ENCODE data around the gene SPINK4.

- RAMPAGE, long total RNA = no peak
- RRBS = no CpG with 5 or more reads among the region's 9 CpGs
PRO-cap:
- standard = no peak
- CoPRO, capped RNA only, 2 experiments = no peak in any of the 2 experiments
- CoPRO, capped and uncapped RNA, 2 experiments = no peak in any of the 2 experiments
- CoPRO, uncapped RNA only, 2 experiments = no peak in any of the 2 experiments
CAGE:
- cytosol, long polyA plus RNA = no peak
- long polyA plus RNA = no peak
- nucleolus, long total RNA = no peak
- nucleus, long polyA plus RNA = no peak
These were observed 80.4 kb upstream of the EQTN start for GRCh38 chr9:27377083-27377967.

GRCh38 chr9:27473004-27473585 lies 51.0 kb upstream of the IFNK start:
- RAMPAGE, long total RNA = no peak
- RRBS = no CpG with 5 or more reads among the region's 7 CpGs
PRO-cap:
- standard = no peak
- CoPRO, capped RNA only, 2 experiments = no peak in any of the 2 experiments
- CoPRO, capped and uncapped RNA, 2 experiments = no peak in any of the 2 experiments
- CoPRO, uncapped RNA only, 2 experiments = no peak in any of the 2 experiments
CAGE:
- cytosol, long polyA plus RNA = no peak
- long polyA plus RNA = no peak
- nucleolus, long total RNA = no peak
- nucleus, long polyA plus RNA = no peak

- RAMPAGE, long total RNA = no peak
- RRBS = no CpG with 5 or more reads among the region's 2 CpGs
PRO-cap:
- standard = no peak
- CoPRO, capped RNA only, 2 experiments = no peak in any of the 2 experiments
- CoPRO, capped and uncapped RNA, 2 experiments = no peak in any of the 2 experiments
- CoPRO, uncapped RNA only, 2 experiments = no peak in any of the 2 experiments
CAGE:
- cytosol, long polyA plus RNA = no peak
- long polyA plus RNA = no peak
- nucleolus, long total RNA = no peak
- nucleus, long polyA plus RNA = no peak
These were observed 47.8 kb upstream of the IFNK start for GRCh38 chr9:27476242-27476681.

DNA sequence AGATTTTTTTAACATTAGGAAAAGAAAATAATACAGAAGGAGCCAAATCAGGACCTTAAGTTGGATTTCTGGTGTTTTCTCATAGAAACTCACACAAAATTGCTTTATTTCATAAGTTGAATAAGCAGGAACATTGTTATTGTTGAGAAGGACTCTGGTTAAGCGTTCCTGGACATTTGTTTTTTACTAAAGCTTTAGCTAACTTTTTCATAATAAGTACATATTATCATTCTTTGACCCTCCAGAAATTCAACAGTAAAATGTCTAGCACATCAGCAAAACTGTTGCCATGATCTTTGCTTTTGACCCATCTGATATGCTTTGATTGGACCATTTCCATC lies 319.4 kb upstream of the LINGO2 start:
- RAMPAGE, long total RNA = no peak
- RRBS = no CpG with 5 or more reads among the region's 1 CpG
PRO-cap:
- standard = no peak
- CoPRO, capped RNA only, 2 experiments = no peak in any of the 2 experiments
- CoPRO, capped and uncapped RNA, 2 experiments = no peak in any of the 2 experiments
- CoPRO, uncapped RNA only, 2 experiments = no peak in any of the 2 experiments
CAGE:
- cytosol, long polyA plus RNA = no peak
- long polyA plus RNA = no peak
- nucleolus, long total RNA = no peak
- nucleus, long polyA plus RNA = no peak

GRCh38 chr9:30301207-30302016 lies 1088.0 kb upstream of the LINGO2 start:
- RAMPAGE, long total RNA = no peak
- RRBS = no CpG with 5 or more reads among the region's 5 CpGs
PRO-cap:
- standard = no peak
- CoPRO, capped RNA only, 2 experiments = no peak in any of the 2 experiments
- CoPRO, capped and uncapped RNA, 2 experiments = no peak in any of the 2 experiments
- CoPRO, uncapped RNA only, 2 experiments = no peak in any of the 2 experiments
CAGE:
- cytosol, long polyA plus RNA = no peak
- long polyA plus RNA = no peak
- nucleolus, long total RNA = no peak
- nucleus, long polyA plus RNA = no peak

GRCh38 chr9:33108612-33108989 lies 32.1 kb upstream of the SMU1 start:
- RAMPAGE, long total RNA = no peak
- RRBS = no CpG with 5 or more reads among the region's 3 CpGs
PRO-cap:
- standard = no peak
- CoPRO, capped RNA only, 2 experiments = no peak in any of the 2 experiments
- CoPRO, capped and uncapped RNA, 2 experiments = no peak in any of the 2 experiments
- CoPRO, uncapped RNA only, 2 experiments = peak in 2 of 2 experiments; most common minus-strand start chr9:33108802 (in 1)
CAGE:
- cytosol, long polyA plus RNA = no peak
- long polyA plus RNA = no peak
- nucleolus, long total RNA = no peak
- nucleus, long polyA plus RNA = no peak

DNA sequence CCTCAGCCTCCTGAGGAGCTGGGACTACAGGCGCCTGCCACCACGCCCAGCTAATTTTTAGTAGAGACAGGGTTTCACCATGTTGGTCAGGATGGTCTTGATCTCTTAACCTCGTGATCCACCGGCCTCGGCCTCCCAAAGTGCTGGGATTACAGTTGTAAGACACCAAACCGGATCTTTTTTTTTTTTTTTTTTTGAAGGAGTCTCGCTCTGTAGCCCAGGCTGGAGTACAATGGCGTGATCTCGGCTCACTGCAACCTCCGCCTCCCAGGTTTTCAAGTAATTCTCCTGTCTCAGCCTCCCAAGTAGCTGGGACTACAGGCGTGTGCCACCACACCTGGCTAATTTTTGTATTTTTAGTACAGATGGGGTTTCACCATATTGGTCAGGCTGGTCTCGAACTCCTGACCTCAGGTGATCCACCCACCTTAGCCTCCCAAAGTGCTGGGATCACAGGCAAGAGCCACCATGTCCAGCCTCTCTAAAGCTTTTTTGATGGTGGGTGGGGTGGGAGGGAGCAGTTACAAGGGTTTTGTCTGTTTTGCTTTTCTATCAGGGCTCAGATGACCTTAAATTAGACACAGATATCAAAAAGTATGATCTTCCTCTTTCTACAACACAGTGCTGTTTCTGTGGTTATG lies 40.0 kb upstream of the SMU1 start:
- RAMPAGE, long total RNA = no peak
- RRBS = no CpG with 5 or more reads among the region's 12 CpGs
PRO-cap:
- standard = no peak
- CoPRO, capped RNA only, 2 experiments = no peak in any of the 2 experiments
- CoPRO, capped and uncapped RNA, 2 experiments = no peak in any of the 2 experiments
- CoPRO, uncapped RNA only, 2 experiments = no peak in any of the 2 experiments
CAGE:
- cytosol, long polyA plus RNA = no peak
- long polyA plus RNA = no peak
- nucleolus, long total RNA = no peak
- nucleus, long polyA plus RNA = no peak

DNA sequence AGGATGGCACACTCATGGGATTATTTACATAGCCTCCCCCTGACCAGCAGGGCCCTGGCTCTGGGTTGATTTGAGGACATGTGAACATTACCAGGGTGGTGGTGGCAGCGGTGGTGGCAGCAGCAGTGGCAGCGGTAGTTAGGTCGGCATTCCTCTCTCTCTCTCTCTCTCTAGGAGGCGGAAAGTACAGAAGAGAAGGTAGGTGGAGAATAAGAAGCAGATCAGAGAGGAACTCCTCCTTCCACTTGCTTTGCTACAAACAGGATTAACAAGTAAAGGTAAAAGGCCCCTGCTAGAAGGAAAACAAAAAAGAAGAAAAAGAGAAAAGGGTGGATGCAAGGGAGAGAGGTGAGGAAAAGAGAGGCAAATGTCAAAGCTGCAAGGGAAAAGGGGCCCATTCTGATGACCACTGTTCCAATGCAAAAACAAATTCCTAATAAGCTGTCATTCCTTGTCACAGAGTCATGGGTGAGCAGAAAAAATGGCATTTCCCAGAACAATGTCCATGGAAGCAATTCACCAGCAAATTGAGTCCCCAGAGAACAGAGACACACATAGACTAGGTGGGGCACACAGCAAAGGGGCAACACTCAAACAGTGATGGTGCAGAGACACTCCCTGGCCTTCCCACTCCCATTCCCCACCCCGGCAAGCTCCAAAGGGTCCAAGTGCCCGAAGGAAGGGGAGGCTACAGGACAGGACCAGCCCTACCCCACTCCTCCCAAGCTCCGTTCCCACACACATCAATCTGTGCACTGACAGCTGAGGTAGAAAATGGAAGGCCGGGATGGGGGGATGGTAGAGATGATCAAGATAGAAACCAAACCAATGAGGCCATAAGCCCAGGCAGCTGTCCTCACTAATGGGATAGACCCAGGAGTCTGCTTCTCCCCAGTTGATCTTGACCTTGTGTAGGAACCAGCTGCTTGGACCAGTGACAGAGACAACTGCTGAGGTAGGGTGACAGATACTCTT lies 38.9 kb downstream of the B4GALT1 start:
- RAMPAGE, long total RNA = no peak
- RRBS = no CpG with 5 or more reads among the region's 8 CpGs
PRO-cap:
- standard = no peak
- CoPRO, capped RNA only, 2 experiments = no peak in any of the 2 experiments
- CoPRO, capped and uncapped RNA, 2 experiments = no peak in any of the 2 experiments
- CoPRO, uncapped RNA only, 2 experiments = no peak in any of the 2 experiments
CAGE:
- cytosol, long polyA plus RNA = no peak
- long polyA plus RNA = no peak
- nucleolus, long total RNA = no peak
- nucleus, long polyA plus RNA = no peak

DNA sequence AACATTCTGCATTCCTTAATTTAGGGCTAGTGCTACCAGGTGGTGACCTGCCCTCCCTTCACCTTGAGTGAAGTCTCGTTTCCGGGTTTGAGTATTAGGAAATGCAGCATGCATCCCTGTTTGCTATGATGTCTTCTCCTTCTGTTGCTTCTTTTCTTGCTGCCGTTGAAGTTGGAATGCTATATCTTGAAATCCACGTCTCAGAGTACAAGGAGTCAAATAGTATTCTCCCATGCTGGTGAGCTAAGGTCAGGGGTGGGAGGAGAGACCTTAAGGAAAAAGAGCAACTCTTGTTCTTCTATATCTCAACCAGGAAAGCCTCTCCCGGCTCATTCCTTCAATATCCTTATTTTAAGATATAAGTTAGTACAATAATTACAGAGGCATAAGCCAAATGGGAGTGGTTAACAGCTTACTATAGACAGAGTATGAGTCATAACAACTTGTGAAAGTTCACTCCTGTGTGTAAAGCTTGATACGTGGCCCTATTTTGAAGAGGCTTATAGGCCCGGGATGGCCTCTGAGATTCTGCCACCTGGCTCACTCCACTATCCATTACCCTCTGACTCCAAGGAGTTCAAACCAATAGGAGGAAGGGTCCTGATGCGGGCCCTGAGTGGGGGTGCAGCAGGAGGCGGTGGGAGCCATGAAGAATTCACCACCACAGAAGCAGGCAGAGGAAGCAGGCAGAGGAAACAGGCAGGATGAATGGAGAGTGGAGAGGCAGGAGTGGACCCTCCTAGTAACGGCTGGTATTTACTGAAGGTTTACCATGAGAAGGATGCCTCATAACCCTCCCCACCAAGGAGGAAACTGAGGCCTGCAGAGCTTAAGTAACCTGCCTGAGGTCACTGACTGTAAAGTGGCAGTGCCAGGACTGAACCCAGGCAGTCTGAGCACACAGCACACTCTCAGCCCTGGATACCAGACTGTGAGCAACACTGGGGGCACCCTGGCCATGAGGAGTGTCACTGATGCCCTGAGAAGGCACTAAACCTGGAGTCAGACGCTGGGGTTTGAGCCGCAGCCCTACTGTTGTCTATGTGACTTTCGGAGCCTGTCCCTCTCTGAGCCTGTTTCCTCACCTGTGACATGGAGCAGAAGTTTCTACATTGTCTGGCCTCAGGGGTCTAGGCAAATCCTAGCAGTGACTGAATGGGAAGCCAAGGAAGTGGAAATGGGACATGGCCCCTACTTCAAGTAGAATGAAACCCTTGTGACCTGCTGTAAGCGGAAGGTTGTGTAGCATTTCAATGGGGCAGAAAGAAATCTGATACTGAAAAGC lies 36.5 kb downstream of the B4GALT1 start:
- RAMPAGE, long total RNA = no peak
- RRBS = no CpG with 5 or more reads among the region's 14 CpGs
PRO-cap:
- standard = no peak
- CoPRO, capped RNA only, 2 experiments = no peak in any of the 2 experiments
- CoPRO, capped and uncapped RNA, 2 experiments = no peak in any of the 2 experiments
- CoPRO, uncapped RNA only, 2 experiments = no peak in any of the 2 experiments
CAGE:
- cytosol, long polyA plus RNA = no peak
- long polyA plus RNA = no peak
- nucleolus, long total RNA = no peak
- nucleus, long polyA plus RNA = no peak

GRCh38 chr9:33139133-33140350 lies 27.6 kb downstream of the B4GALT1 start:
- RAMPAGE, long total RNA = no peak
- RRBS = no CpG with 5 or more reads among the region's 22 CpGs
PRO-cap:
- standard = no peak
- CoPRO, capped RNA only, 2 experiments = no peak in any of the 2 experiments
- CoPRO, capped and uncapped RNA, 2 experiments = no peak in any of the 2 experiments
- CoPRO, uncapped RNA only, 2 experiments = no peak in any of the 2 experiments
CAGE:
- cytosol, long polyA plus RNA = no peak
- long polyA plus RNA = no peak
- nucleolus, long total RNA = no peak
- nucleus, long polyA plus RNA = no peak

GRCh38 chr9:33159981-33160354 lies 7.2 kb downstream of the B4GALT1 start:
- RAMPAGE, long total RNA = no peak
PRO-cap:
- standard = no peak
- CoPRO, capped RNA only, 2 experiments = no peak in any of the 2 experiments
- CoPRO, capped and uncapped RNA, 2 experiments = no peak in any of the 2 experiments
- CoPRO, uncapped RNA only, 2 experiments = no peak in any of the 2 experiments
CAGE:
- cytosol, long polyA plus RNA = no peak
- long polyA plus RNA = no peak
- nucleolus, long total RNA = no peak
- nucleus, long polyA plus RNA = no peak

GRCh38 chr9:33172160-33173166 lies 5.3 kb upstream of the B4GALT1 start:
- RAMPAGE, long total RNA = no peak
- RRBS = no CpG with 5 or more reads among the region's 6 CpGs
PRO-cap:
- standard = no peak
- CoPRO, capped RNA only, 2 experiments = no peak in any of the 2 experiments
- CoPRO, capped and uncapped RNA, 2 experiments = no peak in any of the 2 experiments
- CoPRO, uncapped RNA only, 2 experiments = no peak in any of the 2 experiments
CAGE:
- cytosol, long polyA plus RNA = no peak
- long polyA plus RNA = no peak
- nucleolus, long total RNA = no peak
- nucleus, long polyA plus RNA = no peak

DNA sequence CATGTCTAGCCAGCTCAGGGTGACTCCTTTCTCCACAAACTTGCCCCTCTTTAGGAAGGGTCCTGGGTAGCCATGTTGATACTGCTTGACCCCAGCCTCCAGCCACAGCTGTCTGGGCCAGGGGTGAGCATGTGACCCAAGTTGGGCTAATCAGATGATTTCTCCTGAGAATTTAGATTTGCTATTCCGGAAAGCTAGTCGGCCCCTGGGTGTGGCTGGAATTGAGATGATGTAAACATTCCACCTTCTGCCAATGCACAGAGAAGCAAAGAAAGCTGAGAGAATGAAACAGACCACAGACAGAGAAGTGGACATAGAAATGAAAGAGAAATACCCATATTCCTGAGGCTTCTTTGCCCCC lies 17.8 kb upstream of the B4GALT1 start:
- RAMPAGE, long total RNA = no peak
- RRBS = no CpG with 5 or more reads among the region's 2 CpGs
PRO-cap:
- standard = no peak
- CoPRO, capped RNA only, 2 experiments = no peak in any of the 2 experiments
- CoPRO, capped and uncapped RNA, 2 experiments = no peak in any of the 2 experiments
- CoPRO, uncapped RNA only, 2 experiments = no peak in any of the 2 experiments
CAGE:
- cytosol, long polyA plus RNA = no peak
- long polyA plus RNA = no peak
- nucleolus, long total RNA = no peak
- nucleus, long polyA plus RNA = no peak

GRCh38 chr9:33239465-33240449 lies at the start of gene SPINK4:
SPINK4 (plus strand) TSS chr9:33240167.
- RAMPAGE, long total RNA = no peak
- RRBS = no CpG with 5 or more reads among the region's 14 CpGs
PRO-cap:
- standard = no peak
- CoPRO, capped RNA only, 2 experiments = no peak in any of the 2 experiments
- CoPRO, capped and uncapped RNA, 2 experiments = no peak in any of the 2 experiments
- CoPRO, uncapped RNA only, 2 experiments = no peak in any of the 2 experiments
CAGE:
- cytosol, long polyA plus RNA = no peak
- long polyA plus RNA = no peak
- nucleolus, long total RNA = no peak
- nucleus, long polyA plus RNA = no peak

DNA sequence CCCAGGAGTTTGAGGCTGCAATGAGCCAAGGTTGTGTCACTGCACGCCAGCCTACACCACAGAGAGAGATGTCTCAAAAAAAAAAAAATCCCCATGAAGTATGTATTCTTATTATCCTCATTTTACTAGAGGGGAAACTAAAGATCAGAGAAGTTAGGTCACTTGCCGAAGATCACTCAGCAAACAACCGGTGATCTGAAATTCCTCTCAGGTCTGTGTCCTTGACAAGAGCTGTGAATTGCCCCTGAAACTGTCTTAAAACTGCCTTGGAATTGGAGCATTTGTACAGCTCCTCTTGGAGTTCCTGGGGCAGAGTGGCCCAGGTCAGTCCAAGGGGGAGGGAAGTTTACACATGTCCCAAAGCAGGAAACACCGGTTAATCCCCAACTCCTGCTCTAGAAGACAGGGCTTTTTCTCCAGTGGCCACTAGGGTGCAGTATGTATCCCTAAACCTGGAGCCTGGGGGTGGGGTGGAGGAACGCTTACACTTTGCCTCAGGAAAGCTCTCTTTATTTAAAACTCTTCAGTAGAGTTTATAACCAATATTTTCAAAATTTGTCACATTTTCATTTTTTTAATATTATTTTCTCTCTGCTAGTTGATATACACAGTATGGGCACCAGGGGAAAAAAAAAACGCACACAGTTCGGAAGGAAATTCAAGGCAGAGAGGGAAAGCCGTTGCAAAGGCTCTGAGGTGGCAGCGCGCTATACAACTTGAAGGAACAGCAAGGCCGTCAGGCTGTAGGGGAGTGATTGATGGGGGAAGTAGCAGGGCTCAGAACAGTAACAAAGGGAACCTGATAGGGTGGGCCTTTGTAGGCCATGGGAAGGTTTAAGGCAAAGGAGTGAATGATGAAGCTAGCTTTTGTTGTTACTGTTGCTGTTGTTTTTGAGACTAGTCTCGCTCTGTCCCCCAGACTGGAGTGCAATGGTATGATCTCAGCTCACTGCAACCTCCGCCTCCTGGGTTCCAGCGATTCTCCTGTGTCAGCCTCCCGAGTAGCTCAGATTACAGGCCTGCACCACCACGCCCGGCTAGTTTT lies 27.4 kb downstream of the AQP7 start:
- RAMPAGE, long total RNA = no peak
- RRBS = no CpG with 5 or more reads among the region's 17 CpGs
PRO-cap:
- standard = no peak
- CoPRO, capped RNA only, 2 experiments = no peak in any of the 2 experiments
- CoPRO, capped and uncapped RNA, 2 experiments = no peak in any of the 2 experiments
- CoPRO, uncapped RNA only, 2 experiments = no peak in any of the 2 experiments
CAGE:
- cytosol, long polyA plus RNA = no peak
- long polyA plus RNA = no peak
- nucleolus, long total RNA = no peak
- nucleus, long polyA plus RNA = no peak

DNA sequence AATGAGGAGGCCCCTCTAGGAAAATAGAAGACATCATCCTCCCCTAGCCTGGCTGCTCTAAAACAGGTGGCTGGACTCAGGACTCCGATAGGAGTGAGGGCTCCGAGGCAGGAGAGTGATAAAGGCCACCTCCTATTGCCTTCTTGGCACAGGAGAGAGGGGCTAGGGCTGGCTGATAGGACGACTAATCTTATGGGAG lies 1.4 kb downstream of the AQP3 start:
- RAMPAGE, long total RNA = no peak
- RRBS = no CpG with 5 or more reads among the region's 3 CpGs
PRO-cap:
- standard = bidirectional peak, plus-strand start at position 149 of the sequence, minus-strand start at position 95 of the sequence
- CoPRO, capped RNA only, 2 experiments = peak in 1 of 2 experiments; most common minus-strand start position 95 of the sequence (in 1)
- CoPRO, capped and uncapped RNA, 2 experiments = no peak in any of the 2 experiments
- CoPRO, uncapped RNA only, 2 experiments = no peak in any of the 2 experiments
CAGE:
- cytosol, long polyA plus RNA = no peak
- long polyA plus RNA = no peak
- nucleolus, long total RNA = no peak
- nucleus, long polyA plus RNA = no peak

- RAMPAGE, long total RNA = start-site peak on the minus strand at chr9:33511072-33511177, 21 and 12 reads in 2 replicates
- RRBS = no CpG with 5 or more reads among the region's 37 CpGs
PRO-cap:
- standard = bidirectional peak, plus-strand start at chr9:33510924, minus-strand start at chr9:33511166
- CoPRO, capped RNA only, 2 experiments = peak in 2 of 2 experiments; most common plus-strand start chr9:33510924 (in 2); most common minus-strand start chr9:33511166 (in 2)
- CoPRO, capped and uncapped RNA, 2 experiments = peak in 2 of 2 experiments; most common plus-strand start chr9:33510924 (in 2); most common minus-strand start chr9:33511166 (in 2)
- CoPRO, uncapped RNA only, 2 experiments = no peak in any of the 2 experiments
CAGE:
- cytosol, long polyA plus RNA = start-site peak on the minus strand at chr9:33511117-33511137, 19 and 22 reads in 2 replicates
- long polyA plus RNA = no peak
- nucleolus, long total RNA = no peak
- nucleus, long polyA plus RNA = no peak
These were observed 13.3 kb upstream of the ANKRD18B start for GRCh38 chr9:33510623-33511345.